A375 (cell line): ENCODE results near the genes KRTAP9-4, KRT31, NKIRAS2 and DHX58.

DNA sequence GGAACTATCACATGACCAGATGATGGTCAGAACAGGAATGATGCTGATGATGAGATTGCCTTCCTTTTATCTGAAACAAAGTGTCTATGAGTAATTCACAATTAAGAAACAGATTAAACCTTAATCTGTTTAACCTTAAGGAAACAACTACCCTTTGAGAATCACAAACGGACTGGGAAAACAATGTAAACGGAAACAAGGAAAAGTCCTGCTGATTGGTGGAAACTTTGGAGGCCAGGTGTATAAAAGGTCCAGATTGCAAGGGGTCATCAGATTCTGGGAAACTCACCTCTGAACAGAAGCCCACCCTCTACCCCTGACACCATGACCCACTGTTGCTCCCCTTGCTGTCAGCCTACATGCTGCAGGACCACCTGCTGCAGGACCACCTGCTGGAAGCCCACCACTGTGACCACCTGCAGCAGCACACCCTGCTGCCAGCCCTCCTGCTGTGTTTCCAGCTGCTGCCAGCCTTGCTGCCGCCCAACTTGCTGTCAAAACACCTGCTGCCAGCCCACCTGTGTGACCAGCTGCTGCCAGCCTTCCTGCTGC is at the start of gene KRTAP9-4:
Gene KRTAP9-4 (plus strand): TSS at position 291 of the 552 bp plus-strand sequence.
- RAMPAGE, long total RNA, result no peak

DNA sequence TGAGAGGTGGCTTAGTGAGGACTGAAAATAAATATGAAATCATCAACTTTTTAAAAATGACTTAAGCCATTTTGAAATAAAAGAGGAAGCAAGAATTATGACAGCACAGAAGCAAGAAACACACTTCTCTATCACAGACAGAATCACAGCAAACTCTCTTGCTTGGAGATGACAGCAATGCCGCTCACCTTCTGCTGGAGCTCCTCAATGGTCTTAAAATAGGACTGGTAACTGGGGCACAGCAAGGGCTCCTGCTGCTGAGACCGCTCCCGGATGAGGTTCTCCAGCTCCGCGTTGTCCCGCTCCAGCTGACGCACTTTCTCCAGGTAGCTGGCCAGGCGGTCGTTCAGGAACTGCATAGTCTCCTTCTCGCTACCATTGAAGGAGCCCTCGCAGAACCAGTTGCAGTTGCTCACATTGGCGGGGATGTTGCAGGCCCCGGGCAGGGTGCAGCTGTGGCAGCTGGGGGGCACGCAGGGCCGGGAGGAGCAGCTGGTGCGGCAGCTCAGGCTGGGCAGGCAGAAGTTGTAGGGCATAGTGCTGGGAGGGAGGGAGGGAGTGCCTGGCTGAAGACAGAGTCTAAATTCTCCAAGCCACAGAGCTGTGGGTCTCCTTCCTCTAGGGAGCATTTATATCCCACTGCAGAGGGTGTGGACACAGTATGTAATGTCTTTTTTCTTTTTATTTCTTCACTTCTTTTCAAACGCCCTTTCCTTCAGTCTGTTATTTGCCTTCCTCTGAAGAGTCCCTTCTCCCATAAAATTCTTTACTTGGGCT is at the start of gene KRT31:
Gene KRT31 (minus strand): TSS at position 605 of the 777 bp plus-strand sequence.
- RAMPAGE, long total RNA, result no peak

DNA sequence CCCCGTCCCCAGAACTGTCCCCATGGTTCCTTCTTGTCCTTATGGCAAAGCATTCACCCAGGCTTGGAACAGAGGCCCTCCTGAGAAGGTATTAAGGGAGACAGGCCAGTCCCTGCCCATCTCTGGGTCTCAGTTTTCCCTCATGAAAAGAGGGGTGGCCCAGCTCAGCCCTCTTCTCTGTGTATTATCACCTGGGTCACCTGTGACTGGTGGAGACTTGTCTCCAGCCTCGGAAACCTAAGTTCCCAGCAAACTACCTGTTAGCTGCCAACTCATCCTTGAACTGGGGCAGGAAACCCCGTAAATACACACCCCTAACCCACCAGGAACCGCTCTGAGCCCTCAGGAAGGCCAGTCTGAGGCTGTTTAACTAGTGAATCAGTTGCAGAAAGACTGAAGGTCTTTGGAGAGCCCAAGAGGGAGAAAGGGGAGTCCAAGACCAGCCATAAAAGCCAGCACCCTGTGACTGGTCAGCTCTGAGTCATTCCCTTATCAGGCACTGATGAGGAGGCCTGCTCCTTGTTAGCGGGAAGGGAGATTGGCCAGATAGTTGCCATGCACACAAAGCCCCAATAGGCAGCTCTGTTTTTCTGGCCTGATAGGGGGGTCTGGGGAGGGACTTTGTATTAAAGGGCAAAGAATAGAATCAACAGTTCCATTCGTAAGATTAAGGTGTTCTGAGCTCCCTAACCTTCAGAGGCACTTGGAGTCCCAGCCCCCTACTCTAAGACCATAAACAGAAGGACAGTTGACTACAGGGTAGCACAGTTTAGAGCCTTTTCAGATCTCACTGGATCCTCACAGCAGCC is 1.9 kb upstream of the KRT19 start:
- RAMPAGE, long total RNA, result no peak

DNA sequence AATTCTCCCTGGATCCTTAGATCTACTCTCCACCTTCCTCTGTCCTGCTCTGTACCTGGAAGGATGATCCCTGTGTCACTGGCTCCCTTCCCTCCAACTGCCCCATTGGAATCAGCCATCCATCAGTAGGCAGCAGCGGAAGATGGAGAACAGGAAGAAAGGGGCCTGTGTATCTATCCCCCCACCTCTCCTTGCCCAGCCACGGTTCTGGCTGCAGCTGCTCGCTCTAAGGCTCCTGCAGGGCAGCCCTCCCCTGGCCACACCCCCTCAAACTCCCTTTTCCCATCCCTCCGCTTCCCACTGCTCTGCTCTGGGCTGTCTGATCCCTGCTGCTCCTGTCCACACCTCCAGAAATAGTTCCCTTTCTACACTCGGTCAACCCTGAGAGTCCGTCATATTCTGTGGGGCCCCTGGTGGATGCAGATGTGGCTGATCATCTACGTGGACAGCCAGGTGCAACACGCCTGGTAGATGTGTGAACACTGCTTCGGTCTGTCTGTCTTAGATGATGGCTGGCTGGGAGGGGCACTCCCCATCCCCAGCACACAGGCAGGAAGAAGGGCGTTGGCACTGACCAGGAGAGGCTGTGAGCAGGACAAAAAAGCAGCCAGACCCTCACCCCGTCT is 19.2 kb upstream of the KRT19 start:
- RAMPAGE, long total RNA, result no peak

- RAMPAGE, long total RNA, result no peak
Observed at GRCh38 chr17:41583062-41584004, 3.4 kb downstream of the KRT14 start.

DNA sequence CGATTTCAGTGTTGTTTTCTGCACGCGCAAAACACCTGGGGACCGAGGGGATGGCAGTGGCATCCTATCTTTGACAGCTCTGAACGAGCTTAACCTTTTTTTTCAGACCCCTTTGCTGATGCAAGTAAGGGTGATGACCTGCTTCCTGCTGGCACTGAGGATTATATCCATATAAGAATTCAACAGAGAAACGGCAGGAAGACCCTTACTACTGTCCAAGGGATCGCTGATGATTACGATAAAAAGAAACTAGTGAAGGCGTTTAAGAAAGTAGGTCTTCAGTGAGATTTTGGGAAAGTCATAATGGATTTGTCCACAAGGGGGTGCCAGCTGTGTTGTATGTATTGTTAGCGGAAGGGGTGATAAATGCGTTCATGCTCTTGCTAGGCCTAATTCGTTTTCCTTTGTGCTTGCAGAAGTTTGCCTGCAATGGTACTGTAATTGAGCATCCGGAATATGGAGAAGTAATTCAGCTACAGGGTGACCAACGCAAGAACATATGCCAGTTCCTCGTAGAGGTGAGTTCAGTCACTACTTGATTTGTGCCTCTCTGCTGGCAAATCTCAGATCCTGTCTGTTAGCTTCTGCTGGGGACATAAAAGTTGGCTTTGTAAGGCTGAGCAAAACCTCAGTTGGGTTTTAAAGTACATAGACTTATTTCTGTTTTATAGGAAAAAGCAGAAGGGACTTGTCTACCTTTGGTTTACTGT is 1.1 kb downstream of the EIF1 start:
- RAMPAGE, long total RNA, result no peak

DNA sequence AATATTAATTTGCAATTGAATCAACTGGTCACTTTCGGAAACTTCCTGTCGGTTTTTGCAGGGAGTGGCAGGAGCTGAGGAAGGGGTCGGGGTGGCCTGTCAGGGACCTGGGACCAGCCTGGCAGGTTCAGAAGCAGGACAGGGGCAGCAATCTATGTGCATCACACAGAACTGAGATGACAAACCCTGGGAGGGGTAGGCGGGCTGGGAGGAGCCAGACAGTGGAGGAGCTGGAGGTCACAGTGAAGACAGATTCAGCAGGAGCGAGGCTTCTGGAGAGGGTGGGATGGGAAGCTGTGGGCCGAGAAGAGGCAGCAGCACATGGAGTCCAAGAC is 6.5 kb upstream of the GAST start:
- RAMPAGE, long total RNA, result no peak

DNA sequence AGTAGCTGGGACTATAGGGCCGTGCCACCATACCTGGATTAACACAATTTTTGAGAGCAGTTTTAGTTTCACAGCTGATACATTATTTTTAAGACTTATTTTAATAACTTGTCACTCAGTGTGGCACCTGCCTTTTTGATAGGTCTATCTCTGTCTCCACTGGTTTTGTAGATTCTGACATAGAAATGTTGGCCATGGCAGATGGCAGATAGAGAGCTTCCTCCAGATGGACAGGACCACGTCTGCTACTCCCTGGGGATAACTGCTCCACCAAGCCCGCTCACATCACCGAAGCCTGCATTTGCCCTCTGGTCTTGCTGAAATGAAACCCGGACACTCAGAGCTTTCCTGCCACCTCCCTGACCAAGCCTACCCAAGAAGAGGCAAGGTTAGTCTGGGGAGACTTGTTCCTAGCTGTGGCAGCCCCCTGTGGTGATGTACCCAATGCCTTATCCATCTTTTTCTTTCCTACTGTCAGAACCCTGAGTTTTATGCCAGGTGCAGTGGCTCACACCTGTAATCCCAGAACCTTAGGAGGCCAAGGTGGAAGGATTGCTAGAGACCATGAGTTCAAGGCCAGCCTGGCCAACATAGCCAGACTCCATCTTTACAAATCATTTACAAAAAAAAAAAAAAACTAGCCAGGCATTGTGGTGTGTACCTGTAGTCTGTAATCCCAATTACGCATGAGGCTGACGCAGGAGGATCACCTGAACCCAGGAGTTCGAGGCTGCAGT is 16.5 kb upstream of the HAP1 start:
- RAMPAGE, long total RNA, result no peak

DNA sequence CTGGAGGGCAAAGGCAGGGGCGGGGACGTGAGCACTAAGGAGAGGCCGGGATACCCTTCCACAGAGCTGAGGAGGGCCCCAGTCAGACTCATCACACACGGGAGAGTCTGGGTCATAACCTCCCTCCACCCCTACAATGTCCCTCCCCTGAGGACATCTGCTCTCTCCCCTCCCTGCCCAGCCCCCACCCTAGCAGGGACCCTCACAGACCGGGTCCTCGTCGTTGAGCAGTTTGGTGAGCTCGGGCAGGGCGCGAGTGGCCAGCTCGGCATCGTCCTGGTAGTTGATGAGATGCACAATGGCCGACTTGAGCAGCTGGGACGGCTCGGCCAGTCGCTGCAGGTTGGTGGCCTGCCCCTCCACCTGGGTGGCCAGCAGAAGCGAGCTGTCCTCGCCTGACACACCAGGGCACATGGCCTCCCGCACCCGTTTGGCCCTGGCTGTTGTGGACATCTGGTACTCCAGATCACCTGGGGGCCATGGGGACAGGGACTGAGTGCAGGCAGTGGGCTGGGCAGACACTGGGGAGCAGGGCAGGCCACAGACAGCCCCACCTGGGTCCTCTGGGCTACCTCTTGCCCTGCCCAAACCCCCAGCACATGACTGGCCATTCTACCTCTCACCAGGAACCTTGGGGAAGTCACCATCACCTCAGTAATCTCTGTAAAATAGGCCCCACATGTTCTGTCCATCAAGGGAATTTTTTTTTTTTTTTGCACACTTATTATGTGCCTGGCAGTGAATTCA is 17.1 kb downstream of the JUP start:
- RAMPAGE, long total RNA, result no peak

DNA sequence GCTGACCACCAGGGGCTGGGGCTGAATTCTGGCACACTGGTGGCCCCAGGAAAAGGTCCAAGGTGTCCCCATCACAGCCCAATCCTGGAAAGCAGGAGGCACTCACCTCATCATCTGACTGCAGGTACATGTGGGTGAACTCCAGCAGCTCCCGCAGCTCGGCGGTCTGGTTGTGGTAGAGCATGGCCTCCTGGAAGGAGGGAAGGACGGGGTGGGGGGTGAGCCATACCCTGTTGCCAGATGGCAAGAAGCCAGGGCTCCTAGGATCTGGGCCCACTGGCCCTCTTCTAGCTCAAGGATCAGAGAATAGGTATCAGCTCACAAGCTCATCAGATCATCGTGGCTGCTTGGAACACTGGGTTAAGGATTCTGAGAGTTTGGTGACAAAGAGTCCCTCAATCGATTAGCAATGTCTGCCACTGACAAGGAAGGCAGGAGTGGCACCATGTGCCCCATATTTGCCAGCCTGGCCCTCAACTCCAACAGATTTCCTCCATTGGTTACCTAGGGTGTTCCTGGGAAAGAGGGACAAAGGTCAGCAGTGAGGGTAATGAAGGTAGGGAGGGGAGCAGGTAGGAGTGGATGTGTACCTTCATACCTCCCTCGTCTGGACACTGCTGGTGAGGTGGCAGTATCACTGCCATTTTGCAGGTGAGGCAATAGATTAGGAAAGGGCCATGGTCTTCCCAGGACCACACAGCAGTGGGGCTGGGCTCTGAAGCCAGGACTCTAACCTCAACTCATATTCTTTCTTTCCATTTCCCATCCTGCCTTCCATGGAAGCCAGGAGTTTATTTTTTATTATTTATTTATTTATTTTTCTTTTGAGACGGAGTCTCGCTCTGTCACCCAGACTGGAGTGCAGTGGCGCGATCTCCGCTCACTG is 4.8 kb downstream of the P3H4 start:
- RAMPAGE, long total RNA, result no peak

DNA sequence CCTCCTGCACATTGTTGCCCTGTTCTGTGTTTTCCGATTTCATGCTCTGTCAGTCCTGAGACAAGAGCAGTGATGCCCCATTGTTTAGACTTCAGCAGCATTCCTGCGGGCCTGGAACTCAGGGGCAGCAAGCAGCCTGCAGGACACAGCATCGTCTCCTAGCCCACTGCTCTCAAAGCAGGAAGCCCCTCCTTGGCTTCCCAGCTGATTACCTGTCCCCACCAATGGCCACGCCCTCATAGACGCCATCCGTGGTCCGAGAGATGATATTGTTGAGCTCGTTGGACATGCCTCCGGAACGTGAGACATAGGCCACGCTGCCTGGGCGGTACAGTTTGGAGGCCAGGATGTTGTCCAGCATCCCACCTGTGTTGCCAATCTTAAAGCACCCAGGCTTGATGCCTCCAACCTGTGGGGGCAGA is 20.7 kb upstream of the KLHL11 start:
- RAMPAGE, long total RNA, result no peak

DNA sequence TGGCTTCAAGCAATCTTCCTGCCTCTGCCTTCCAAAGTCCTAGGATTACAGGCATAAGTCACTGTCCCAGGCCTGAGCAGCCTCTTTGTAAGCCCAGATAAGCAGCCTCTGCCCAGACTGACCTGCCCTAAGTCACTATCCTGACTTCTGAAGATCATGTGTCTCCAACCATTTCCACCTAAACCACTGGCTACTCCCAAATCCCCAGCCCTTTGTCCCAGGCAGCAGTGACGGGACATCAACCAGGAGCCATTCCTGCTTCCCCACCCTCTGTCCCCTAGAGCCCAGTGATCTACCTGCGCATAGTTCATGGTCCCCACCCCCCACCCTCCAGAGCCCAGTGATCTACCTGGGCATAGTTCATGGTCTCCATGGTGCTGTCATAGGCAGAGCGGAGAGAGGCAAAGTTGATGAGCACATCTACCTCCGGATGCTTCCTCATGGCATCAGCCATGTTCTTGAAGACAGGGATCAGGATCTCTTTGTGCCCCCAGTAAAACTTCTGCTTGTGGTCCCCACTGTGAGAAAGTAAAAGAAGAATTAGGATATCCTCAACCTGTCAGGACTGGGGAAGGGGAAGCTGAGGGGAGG is 26.7 kb downstream of the ACLY start:
- RAMPAGE, long total RNA, result no peak

- RAMPAGE, long total RNA, result no peak
Observed at GRCh38 chr17:41905062-41905650, 13.6 kb downstream of the ACLY start.

GRCh38 chr17:41919088-41919497 is 342 bp upstream of the ACLY start:
- RAMPAGE, long total RNA, result no peak

DNA sequence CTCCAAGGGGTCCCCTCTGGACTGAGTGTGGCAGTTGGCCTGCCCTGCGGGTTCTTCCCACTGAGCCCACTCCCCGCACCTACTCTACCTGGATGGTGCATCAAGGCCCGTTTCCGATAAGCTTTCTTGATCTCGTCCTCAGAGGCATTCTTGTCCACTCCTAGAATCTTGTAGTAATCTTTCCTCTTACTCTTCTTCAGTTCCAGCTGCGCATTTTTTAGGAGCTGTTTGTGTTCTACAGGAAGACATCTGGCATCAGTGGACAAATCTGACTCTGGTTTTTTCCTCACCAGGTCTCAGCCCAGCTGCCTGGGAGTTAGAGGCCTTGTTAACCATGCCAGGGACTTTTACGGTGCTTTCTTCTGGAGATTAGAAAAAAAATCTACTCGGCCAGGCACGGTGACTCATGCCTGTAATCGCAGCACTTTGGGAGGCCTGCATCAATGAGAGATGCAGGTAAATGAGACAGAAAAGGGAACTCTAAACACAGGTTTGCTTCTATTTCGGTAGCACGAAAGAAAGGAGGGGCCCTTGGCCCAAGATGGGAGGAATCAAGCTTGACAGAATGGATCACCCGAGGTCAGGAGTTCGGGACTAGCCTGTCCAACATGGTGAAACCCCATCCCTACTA is 15.7 kb downstream of the CNP start:
- RAMPAGE, long total RNA, result no peak

GRCh38 chr17:42019676-42020501 is at the start of gene NKIRAS2:
NKIRAS2 (plus strand) TSS chr17:42020090.
- RAMPAGE, long total RNA, result no peak

- RAMPAGE, long total RNA, result no peak
Observed at GRCh38 chr17:42065063-42065502, 14.7 kb upstream of the C17orf113 start.

GRCh38 chr17:42101519-42102033 is 3.3 kb upstream of the ZNF385C start:
- RAMPAGE, long total RNA, result no peak

DNA sequence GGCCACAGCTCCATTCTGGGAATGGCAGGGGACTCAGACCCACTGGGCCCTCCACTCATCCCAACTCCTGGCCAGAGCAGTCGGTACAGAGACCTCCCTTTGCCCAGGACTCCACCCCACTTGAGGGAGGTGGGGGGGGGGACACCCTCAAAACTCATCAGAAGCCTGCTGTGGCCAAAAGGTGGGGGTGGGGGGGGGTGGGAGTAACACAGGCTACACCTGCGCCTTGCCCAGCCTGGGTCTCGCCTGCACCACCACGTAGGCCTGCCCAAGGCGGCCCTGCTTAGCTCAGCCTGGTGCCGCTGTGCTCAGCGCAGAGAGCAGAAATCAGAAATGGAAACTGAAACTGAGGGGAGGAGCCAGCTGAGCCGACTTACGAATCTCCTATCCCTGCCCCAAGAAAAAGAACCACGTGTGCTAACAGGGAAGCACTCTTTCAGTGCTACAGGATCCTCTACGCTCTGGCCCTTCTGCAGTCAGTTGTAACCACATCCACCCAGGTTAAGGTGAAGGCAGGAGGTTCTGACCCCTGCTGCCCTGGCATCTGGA is at the start of gene DHX58:
Gene DHX58 (minus strand): TSS at position 329 of the 549 bp plus-strand sequence.
- RAMPAGE, long total RNA, result no peak

GRCh38 chr17:42142109-42142605 is 12.6 kb downstream of the RAB5C start:
- RAMPAGE, long total RNA, result no peak